Endodermal cell (in vitro differentiated cells): ENCODE measurements around the genes AXIN2 and PRKCA.

GRCh38 chr17:64344070-64344986 lies 46.3 kb downstream of the PECAM1 start:
- PRO-cap: bidirectional peak, plus-strand start at chr17:64344531, minus-strand start at chr17:64344534

- PRO-cap: no peak
Observed at GRCh38 chr17:64380876-64381529, 9.7 kb downstream of the PECAM1 start.

DNA sequence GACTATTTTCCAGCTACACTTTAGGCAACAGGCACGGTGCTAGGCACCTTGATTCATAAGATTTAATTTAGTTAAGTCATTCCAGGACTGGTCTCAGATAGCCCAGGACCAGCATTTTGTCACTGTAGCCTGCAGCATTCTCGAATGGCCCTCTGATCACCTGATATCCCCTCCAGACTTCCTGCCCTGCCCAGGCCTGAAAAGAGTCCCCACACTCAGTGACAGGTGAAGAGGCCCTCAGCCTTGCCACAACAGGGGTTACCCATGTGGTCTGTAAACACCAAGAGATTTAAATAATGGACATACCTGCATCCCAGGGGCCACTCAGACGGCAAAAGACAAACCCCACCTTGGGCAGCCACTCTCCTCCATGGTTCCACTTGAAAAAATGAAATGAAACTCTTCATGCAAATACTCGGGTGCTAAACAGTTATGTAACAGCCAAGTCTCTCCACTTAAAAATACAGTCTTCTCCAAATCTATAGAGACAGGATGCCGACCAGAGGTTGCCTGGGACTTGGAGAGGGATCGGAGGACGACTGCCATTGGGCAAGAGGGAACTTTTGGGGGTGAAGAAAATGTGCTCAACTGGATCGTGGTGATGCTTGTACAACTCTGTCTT lies 22.9 kb upstream of the PECAM1 start:
- PRO-cap: no peak

DNA sequence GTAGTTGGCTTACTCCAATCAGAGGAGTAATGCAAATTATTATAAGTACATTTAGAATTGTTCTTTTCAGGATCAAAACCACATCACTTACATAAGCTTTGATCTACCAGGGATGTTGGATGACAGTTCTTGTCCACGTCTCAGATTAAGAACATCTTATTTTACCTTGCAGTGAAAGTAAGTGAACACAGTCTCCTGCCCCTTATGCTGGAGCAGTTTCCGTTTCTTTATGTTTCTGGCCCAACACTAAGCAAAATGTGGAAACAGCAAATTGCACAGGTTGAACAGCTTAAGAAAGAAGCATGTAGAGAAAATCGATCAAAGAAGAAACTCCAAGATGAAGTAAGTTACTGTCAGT lies 25.9 kb downstream of the CEP95 start:
- PRO-cap: no peak

DNA sequence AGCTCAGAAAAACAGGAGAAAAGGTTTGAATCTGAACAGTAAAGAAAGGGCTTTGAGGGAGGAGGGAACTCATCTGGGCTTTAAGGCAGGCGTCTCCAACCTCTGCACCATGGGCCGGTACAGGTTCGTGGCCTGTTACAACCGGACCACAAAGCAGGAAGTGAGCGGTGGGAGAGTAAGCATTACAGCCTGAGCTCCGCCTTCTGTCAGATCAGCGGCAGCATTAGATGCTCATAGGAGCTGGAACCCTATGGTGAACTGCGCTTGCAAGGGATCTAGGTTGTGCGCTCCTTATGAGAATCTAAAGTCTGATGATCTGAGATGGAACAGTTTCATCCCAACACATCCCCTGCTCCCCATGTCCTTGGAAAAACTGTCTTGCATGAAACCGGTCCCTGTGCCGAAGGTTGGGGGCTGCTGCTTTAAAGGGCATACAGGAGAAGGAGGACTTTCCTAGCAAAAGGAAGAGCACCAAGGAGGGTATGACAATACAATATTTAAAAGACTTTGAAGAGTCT lies 62.7 kb downstream of the SMURF2 start:
- PRO-cap: no peak

GRCh38 chr17:64619949-64620792 lies 41.9 kb downstream of the SMURF2 start:
- PRO-cap: no peak

DNA sequence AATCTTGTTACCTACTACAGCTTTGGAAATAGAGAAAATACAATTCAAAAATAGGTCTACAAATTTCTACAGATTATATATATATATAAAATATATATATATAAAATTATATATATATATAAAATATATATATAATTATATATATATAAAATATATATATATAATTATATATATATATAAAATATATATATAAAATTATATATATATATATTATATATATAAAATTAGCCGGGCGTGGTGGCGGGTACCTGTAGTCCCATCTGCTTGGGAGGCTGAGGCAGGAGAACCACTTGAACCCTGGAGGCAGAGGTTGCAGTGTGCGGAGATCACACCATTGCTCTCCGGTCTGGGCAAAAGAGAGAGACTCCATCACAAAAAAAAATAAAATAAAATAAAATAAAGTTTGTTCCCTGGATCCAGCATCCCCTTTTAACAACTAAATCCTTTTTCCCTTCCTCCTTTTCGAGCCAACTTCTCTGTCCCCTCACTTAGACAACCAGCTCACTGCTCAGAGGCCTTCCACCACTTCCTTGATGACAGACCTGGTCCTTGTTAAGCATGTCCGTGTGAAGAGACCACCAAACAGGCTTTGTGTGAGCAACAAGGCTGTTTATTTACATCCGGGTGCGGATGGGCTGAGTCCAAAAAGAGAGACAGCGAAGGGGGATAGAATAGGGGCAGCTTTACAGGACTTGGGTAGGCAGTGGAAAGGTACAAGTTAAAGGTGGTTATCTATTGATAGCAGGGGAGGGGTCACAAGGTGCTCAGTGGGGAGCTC lies 102.3 kb upstream of the SMURF2 start:
- PRO-cap: no peak

DNA sequence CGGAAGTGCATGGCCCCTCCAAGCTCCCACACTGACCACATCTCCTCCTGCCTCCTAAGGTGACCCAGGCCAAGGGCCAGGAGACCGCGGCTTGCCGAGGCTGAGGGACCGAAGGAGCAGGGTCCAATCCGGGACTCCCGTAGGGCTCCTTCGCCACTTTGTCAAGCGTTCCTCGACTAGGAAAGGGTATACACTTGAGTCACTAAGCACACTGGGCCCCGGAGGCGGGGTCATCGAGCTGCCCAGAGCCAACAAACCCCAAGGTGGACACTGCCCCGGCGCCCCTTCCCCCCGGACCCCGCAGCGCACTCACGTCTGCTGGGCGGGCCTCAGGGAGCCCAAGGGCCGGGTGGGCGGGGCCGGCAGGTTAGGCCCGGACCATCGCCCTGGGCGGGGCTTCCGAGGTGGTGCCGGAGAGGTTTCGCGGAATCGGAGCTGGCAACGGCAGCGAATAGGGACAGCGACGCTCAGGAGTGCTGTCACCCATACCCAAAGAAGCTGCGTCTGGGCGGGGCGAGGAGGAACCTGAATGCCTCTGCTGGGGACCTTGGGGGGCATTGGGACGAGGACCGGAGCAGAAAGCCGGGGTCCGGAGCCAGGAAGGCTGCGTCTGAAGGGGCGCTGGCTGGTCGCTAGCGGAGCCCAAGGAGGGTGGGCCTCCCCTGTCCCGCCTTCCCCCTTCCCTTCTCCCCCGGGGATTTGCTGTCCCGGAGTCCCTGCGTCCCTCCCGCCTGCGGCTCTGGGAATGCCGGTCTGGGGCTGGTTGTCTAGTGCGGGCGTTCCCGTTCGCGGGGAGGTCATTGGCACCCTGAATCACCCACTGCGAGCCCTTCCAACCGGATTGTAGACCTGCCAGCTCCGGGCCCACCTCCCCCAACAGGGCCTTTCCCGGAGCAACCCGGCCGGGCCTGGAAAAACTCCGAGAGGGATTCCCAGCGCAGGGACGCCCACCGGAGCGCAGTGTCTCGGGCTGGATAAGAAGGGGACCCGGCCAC lies 118.2 kb upstream of the SMURF2 start:
- PRO-cap: no peak

DNA sequence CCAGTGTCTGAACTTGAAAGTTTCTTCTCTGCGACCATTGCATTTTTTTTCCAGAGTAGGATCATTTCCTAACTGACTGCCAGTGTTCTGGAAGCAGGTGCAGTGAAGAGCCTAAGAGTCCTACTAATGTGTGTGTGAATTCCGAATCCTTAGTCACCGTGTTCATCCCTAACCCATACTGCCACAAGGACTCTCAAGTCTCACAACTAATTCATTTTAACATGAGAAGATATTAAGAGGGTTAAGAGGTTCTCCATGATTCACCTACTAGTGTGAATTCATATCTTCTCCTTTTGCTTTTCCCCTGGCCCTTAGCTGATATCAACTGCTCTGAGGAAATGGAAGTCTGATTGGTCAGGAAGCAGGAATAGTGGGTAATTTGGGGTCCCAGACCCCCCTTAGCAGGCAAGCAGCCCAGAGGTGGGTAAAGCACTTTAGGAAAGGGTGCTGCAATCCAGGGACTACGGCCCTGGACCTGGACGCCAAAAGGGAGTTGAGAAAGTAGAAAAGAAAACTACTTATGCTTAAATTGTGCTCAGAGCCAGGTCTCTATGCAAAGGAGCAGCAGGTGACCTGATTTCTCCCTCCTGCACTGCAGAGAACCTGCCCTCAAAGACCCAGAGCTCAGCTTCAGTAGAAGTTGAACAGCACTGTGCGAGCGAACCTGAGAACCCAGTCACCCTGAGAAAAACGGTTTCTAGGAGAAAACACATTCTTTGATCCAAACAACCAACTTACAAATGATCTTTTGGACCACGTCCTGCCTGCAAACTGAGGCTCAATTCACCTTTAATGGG lies 65.3 kb upstream of the LRRC37A3 start:
- PRO-cap: no peak

- PRO-cap: no peak
Observed at GRCh38 chr17:65029185-65029500, 27.4 kb downstream of the GNA13 start.

DNA sequence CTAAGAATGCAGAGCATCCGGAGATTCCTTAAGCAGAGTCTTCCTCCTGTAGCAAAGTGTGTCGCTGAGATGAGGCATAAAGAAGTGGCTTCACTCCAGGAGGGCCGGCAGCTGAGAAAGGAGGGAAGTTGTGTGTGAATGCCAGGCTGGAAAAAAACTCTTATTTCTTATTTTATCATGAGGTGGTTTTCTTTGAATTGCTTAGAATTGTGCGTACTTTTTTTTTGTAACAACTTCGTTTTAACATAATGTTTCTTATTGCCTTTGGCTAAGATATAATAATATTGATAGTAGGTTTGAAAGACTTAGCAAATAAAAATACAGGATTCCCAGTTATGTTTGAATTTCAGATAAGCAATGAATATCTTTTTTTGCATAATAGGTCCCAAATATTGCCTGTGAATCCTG lies 46.8 kb downstream of the RGS9 start:
- PRO-cap: bidirectional peak, plus-strand start at position 93 of the sequence, minus-strand start outside the sequence

DNA sequence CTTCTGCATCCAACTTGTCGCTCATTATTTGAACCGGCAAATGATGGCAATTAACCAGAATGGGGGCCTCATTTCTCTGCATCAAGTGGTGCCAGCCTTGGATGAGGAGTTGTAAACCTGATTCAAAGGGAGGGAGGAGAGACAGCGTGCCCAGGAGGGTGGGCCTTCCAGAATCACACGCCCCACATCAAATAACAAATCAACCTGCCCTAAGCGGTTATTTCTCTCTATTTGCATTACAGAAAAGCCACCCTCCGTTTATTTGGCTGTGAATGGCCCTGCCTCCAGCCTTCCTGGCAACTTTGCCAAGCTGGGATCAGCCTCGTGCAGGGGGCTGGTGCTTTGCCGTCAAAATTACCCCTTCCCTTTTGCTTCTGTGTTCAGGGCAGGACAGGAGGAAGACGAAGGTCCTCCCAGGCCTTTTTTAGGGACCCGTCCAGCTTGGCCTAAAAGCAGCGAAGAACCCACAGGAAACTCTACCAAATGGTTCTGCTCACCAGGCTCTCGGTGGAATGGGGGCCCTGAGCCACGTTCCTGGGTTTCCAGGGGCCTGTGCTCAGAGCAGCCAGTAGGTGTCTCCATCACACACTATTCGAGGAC lies 156.7 kb downstream of the RGS9 start:
- PRO-cap: no peak

GRCh38 chr17:65560663-65561728 lies at the start of gene AXIN2:
Gene AXIN2 (minus strand): TSS chr17:65561648.
- PRO-cap: bidirectional peak, plus-strand start at chr17:65561129, minus-strand start at chr17:65561147; bidirectional peak, plus-strand start at chr17:65561833, minus-strand start at chr17:65561540

DNA sequence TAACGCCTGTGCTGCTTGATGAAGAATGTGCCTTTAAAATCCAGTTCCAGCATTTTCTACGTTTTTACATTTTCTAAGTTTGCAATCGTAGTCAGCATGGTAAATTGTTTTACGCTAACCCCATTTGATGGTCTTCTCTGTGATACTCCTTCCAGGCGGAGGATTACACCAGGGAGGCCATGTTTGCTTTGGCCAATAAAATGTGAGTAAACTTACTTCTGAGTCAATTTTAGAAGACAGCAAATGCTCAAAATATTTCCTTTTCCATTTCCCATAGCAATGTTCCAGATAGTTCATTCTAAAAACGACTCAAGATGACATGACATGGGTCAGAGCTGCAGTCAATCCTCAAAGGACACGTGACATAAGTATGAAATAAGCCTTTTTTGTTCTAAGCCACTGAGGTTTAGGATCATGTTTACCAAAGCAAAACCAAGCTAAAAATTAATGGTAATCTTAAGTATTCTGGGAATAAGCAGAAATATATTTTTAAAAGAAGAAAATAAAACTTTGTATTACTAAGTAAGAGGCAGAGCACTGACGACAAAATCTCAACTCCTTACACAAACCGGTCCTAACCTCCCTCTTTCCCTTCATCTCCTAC lies 266.3 kb downstream of the CEP112 start:
- PRO-cap: no peak

DNA sequence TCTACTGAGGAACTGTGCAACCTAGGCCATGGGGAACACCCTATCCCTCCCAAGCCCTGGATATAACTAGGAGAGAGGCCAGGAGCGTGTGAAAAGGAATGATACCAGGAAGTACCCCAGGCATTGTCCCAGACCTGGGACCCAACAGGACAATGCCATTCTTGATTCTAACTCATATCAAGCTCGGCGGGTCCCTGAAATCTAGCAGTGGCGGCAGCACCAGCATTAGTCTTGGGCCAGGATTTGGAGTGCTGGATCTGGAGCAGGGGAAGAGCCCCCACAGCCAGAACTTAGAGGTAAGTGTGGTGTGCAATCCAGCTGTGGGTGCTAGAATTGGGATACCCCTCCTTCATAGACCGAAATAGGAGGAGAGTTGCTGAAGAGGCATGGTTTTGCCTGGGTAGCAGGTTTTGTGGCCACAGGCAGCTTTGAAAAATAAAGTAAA lies 170.9 kb downstream of the CEP112 start:
- PRO-cap: no peak

DNA sequence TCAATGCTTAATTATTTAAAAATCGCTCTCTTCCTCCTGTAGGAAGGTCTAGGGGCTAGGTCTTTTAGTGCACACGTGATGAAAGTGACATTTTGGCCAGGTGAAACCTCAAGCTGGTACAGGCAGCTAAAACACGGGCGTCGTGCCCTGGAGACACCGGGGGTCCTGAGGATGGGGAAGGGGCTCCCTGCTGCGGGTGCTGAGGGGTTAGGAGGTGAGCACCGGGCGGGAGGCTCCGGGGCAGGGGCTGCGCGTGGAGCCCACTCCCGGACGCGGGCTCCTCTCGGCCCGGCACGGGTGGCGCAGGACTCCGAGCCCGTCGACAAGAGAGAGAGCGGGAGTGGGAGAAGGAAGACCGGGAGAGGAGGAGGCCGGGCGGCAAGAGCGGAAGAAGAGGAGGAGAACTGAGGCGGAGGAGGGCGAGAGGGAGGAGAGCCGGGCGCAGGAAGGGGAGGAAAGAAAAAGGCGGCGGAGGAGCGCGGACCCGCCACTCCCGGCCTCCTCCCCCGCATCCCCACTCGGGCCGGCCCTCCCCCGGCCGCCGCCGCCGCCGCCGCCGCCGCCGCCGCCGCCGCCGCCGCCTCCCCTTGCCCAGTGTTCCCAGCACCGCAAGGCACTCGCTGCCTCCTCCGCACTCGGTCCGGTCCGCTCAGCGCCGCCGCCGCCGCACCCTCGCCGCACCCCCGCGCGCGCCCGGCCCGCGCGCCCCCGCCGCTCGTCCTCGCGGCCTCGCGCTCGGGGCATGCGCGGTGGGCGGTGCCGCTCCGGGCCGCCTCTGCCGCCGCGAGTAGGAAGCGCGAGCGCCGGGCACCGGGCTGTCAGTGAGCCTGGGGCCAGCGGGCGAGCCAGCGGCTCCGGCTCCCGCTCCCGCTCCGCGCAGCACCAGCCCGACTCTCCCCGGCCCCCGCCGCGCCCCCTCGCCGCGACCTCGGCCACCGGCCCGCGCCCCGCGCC lies at the start of gene PRKCA:
Gene PRKCA (plus strand): TSS at position 818 of the 954 bp plus-strand sequence.
- PRO-cap: bidirectional peak, plus-strand start at position 616 of the sequence, minus-strand start at position 516 of the sequence; bidirectional peak, plus-strand start at position 821 of the sequence, minus-strand start at position 674 of the sequence

DNA sequence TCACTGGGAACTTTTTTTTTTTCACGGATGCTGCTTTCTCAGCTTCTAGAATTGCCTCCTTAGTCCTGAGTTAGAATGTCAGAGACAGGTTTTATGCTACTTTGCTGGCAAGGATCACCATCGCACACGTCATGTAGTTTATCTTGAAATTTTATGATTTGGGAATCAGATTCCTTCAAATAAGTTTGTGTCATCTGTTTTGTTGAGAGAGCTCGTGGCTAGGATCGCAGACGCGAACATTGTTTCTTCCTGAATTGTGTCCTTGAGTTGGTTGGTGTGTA lies 51.4 kb downstream of the PRKCA start:
- PRO-cap: no peak

- PRO-cap: no peak
Observed at GRCh38 chr17:66386812-66387438, 84.5 kb downstream of the PRKCA start.

- PRO-cap: no peak
Observed at GRCh38 chr17:66459633-66460563, 157.5 kb downstream of the PRKCA start.

- PRO-cap: no peak
Observed at GRCh38 chr17:66775819-66776569, 58.9 kb upstream of the CACNG5 start.